ENCODE data around the genes ERFE, ILKAP, TRAF3IP1 and TWIST2.

DNA sequence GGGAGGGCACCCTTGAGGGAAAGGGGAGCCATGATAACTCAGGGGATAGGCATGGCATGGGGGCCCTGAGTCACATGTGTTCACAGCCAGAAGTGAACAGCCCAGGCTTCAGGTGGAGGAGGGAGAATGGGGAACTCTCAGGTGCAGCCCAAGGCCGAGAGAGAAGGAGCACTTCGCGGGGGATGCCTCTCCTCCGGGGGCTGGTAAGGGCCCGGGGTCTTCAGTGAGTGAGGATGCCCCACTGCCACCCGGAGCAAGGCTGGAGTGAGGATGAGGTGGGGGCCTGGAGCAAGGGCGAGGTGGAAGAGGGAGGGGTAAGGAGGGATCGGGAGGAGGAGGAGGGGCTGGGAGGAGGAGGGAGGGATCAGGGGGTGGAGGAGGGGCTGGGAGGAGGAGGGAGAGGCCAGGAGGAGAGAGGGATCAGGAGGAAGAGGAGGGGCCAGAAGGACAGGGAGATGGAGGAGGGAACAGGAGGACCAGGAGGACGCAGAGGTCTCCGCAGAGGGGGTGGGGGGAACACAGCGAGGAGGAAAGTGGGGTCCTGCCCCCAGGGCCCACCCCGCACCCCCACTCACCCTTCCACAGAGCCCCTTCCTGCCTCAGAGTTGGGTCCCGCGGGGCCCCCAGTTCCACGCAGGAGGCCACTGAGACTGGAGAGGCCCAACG, 42.7 kb downstream of the RAMP1 start:
- RRBS, result no CpG with 5 or more reads among the region's 16 CpGs

DNA sequence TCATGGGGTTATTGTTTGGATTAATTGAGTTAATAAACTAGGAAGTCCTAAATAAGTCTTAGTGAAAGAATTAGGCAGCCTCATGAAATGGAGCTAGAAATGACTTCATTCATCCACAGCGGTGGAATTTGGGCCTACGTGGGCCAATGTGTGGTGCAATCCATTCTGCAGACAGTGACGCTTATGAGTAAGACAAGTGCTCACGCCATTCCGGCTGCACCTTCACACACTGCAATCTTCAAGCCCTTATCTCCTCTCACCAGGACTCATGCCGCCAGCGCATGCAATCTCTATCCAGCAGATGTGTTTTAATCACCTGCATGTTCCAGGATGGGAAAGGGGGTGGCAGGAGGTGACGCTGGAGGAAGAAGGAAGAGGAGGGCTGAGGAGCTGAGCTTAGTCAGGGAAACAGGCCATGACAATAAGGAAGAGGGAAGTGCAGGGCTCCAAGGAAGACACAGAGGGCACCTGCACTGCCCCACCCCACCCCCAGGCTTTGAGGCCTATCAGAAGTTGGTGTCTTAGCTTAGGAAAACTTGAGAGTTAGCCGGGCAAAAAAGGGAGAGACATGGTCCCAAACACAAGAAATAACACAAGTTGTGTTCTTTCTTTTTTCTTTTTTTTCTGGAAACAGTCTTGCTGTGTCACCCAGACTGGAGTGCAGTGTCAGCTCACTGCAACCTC, 1.8 kb upstream of the UBE2F start:
- RRBS, result no CpG with 5 or more reads among the region's 9 CpGs

DNA sequence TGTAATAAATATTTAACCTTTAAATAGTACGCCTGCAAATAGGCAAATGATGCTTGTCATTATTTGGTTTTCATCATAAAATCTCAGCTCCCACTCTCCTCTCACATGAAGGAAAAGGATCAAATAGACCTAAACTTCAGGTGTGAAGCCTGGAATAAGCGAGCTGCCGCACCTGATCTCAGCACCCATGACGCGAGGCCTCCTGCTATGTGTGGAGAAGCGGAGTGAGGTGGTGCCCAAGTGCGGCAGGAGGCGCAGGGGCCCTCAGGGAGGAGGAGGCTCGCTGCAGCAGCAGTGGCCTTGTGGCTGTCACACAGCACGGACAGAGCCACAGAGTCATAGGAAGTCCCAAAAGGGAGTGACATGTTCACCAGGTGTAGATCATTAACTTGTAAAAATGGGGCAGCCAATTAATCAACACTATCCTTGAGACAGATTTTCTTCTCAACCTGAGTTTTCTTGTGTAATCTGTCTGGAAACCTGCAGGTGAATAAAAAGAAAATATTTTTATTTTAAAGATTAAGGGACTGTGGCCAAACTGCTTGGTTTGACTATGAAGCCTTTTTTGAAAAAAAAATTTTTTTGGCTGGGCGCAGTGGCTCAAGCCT, 9.1 kb downstream of the SCLY start:
- RRBS, result no CpG with 5 or more reads among the region's 11 CpGs

DNA sequence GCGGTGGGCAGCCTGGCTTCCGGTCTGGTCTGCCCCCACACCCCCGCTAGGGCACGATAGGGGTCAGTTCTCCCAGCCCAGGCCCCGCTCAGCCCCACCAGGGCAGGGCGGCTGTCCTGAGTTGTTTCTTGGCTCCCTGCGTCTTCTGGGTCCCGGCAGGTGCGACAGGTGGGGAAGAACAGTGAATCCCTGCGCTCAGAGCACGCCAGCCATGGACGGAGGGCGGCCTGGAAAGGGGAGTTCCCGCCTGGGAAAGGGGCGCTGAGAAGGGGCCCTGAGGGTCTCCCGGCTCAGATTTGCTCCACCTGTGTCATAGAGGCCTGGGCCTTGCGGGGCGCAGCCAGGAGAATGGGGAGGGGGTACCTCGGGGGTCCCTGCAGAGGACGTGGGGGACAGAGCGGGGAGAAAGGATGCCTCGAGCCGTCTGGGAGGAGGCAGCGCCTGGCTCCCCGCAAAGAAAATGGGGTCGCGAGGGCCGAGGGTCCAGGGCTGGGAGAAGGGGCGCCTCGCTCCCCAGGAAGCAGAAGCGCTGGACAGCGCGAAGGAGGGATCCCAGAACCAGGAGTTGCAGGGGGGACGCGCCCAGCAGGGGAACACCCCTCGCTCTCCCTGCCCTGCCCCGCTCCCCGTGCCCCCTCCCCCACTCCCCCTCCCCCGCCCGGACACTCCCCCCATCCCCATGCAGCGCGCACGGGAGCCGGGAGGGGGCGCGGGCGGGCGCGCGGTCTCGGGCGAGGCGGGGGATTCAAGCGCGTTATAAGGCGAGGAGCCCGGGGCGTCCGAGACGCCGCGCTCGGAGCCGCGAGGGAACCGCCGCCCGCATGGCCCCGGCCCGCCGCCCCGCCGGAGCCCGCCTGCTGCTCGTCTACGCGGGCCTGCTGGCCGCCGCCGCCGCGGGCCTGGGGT, at the start of gene ERFE:
TSS of gene ERFE (plus strand) at position 784 of the 906 bp plus-strand sequence.
- RRBS, result 5% methylated on average over 36 of the region's 82 CpGs

DNA sequence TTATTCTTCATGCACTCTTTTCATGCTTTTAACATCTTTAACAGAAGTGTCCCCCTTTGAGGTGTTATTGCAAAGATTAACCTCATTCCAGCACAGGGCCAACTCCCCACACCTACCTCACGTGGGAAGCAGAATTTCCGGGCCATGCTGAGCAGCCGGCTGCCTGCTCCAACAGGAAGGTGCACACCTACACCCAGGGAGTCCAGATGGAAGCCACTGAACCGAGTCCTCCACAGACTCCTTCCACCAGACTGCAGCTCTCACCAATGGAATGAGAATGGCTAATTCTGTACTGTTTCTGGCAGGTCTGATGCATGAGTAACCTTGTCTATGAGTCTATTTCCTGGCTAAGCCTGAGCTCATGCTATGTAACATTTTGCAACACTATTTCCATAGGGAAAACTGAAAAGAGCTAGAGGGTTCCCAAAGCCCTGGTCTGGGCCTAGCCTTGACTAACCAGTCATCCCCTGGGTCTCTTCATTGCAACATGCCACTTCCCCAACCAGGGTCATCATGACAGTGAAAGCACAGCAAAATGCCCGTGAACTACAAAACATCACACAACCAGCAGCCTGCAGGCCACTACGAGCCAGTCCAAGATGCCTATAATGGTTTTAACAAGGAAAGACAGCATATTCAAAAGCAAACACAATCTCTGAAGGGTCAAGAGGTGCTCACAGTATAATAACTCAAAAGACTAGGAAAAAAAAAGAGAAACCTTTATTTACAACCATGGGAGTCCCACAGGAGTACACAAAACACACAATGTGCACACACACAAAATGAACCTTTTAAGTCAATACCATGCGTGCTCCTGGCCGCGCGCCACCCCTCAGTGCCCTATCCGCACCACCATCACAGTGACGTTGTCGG, 11.2 kb downstream of the ERFE start:
- RRBS, result no CpG with 5 or more reads among the region's 13 CpGs

DNA sequence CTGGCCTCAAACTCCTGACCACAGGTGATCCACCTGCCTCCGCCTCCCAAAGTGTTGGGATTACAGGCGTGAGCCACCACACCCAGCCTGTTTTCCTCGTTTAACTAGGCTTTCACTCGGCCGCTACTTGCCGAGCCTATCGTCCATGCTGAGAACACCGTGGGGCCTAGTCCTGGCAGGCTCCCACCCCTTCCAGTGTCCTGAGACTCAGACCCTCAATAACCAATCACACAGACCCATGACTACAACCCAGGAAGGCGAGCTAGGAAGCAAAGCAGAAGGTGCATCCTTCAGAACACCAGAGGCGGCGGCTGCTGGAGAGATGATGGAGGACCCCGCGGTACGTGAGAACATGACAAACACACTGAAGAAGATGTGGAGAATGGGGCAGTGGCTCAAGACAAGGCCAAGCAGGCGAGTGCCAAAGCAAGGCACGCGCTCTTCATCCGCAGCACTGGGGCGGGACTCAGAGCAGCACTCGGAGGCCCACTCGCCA, 13.5 kb downstream of the ERFE start:
- RRBS, result no CpG with 5 or more reads among the region's 21 CpGs

DNA sequence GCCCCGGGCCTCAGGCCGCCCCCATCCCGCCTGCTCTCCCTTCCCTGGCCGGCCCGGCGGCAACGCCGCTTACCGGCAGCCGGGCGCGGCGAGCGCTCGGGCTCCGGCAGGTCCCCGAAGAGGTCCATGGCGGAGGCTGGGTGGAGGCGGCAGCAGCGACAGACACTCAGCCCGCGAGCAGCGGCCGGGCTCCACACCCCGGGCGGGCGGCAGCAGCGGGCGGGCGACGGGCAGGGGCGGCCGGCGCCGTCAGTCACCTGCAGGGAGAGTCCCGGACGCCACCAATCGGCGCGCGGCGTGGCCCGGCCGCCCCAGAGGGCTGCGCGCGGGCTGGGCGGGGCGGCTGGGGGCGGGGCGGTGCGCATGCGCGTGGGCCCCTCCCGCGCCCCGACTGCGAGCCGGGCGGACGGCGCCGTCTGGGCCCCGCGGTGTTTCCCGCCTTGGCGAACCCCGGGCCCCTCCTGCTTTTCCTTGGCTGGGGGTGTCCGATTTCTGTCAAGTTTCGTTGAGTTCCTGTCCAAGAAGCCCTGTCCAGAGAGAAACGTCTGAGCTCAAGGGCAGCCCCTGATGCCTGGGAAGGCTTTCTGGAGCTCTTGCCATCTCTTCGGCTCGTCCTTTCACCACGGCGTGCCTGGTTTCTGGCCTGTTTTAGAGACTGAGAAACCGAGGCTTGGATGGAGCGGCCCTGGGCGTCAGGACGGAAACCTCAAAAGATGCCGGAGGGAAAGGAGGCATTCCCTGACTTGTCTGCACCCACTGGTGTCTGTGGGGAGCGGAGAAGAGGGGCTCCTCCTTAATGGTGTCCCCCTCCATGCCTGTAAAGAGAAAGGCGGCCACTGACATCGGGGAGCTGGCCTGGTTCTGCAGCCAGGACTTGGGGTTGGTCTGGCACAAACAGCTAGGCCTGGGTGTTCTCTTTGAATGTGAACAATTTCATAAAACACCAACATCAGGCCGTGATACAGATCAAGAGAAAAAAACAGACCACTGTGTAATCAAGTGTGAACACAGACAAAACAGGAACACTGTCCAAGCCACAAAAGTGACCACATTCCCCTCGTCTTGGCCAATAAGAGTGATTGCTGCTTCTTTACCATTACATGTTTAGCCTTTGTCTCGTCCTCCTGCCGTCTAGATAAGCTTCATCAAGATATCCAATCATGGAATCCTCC, at the start of gene ILKAP:
TSS of gene ILKAP (minus strand) at position 270 of the 1,172 bp plus-strand sequence.
- RRBS, result 2% methylated on average over 30 of the region's 87 CpGs

DNA sequence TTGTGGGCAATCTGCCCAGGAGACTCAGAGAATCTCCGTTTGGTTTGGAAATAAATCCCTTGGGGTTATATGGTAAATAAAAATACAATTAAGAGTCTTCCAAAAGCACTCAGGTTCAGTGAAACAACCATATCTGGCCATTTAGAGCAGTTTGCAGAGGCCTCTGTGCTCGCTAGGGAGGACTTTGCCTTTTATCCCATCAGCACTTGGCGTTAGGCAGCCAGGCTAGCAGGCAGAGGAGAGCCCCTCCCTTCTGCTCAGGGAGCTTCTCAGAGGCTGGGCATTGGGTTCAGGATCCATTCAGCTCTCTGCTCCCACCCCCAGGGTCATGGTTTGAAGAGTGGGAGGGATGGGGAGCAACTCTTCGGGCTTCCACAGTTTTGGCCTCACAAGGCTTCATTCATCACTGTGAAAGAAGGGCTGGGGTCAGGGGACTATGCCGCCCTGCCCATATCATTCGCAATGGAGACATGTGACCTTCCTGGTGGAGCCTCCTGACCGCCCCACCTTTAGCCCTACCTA, 3.3 kb upstream of the HES6 start:
- RRBS, result no CpG with 5 or more reads among the region's 7 CpGs

DNA sequence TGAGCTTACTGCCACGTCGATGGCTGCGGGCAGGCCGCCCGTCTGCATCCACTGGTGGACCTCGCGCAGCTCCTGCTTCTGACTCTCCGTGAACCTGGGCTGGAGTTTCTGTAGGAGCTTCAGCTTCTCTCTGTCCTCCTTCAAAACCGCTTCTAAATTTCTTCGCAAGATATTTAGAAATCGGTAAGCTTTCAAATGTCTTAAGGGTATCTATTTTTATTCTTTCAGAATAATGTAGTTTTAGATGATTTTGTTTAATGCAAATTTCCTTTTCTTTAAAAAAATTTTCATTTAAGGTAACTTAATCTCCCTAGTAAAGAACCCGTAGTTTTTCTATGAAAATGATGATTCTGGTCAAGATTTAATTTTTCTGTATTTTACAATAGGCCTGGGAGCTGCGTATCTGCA, 9.2 kb upstream of the HES6 start:
- RRBS, result no CpG with 5 or more reads among the region's 13 CpGs

GRCh38 chr2:238272766-238273493, 15.5 kb downstream of the PER2 start:
- RRBS, result no CpG with 5 or more reads among the region's 19 CpGs

- RRBS, result no CpG with 5 or more reads among the region's 99 CpGs
Observed at GRCh38 chr2:238320119-238320896, at the start of gene TRAF3IP1. Gene TRAF3IP1 (plus strand): TSS chr2:238320518.

DNA sequence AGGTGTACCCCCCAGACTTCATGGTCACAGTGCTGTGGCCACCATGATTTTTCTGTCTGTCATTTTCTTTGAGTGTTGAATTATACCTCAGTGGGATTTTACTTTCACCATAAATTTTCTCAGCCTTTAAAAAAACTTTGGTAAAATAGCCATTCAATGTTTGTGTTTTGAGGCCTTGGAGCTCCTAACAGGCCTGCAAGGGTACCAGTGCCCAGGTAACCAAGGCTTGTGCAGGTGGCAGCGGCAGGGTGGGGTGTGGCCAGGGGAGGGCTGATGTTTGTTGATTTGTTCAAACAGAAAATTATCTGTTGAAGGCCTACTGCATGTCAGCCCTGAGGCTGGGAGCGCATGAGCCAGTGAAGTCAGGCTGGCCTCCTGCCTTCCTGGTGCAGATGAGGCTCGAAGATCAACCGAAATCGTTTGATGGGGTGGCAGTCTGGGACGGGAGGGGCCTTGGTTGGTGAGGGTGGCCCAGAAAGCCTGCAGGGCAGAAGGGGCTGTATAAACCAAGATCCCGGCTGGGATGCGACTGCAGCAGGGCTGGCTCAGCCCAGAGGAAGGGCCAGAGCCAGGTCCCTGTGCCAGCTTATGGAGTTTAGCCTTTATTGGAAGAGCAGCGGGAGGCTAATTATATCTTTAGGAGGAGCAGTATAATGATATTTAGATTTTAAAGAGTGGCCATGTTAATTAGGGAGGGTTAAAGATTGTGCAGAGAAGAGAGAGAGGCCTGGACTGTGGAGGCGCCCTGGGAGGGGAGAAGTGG, 24.8 kb downstream of the TRAF3IP1 start:
- RRBS, result no CpG with 5 or more reads among the region's 10 CpGs

GRCh38 chr2:238415093-238415602, 11.6 kb upstream of the ASB1 start:
- RRBS, result no CpG with 5 or more reads among the region's 9 CpGs

- RRBS, result no CpG with 5 or more reads among the region's 5 CpGs
Observed at GRCh38 chr2:238644008-238644523, 203.8 kb upstream of the TWIST2 start.

DNA sequence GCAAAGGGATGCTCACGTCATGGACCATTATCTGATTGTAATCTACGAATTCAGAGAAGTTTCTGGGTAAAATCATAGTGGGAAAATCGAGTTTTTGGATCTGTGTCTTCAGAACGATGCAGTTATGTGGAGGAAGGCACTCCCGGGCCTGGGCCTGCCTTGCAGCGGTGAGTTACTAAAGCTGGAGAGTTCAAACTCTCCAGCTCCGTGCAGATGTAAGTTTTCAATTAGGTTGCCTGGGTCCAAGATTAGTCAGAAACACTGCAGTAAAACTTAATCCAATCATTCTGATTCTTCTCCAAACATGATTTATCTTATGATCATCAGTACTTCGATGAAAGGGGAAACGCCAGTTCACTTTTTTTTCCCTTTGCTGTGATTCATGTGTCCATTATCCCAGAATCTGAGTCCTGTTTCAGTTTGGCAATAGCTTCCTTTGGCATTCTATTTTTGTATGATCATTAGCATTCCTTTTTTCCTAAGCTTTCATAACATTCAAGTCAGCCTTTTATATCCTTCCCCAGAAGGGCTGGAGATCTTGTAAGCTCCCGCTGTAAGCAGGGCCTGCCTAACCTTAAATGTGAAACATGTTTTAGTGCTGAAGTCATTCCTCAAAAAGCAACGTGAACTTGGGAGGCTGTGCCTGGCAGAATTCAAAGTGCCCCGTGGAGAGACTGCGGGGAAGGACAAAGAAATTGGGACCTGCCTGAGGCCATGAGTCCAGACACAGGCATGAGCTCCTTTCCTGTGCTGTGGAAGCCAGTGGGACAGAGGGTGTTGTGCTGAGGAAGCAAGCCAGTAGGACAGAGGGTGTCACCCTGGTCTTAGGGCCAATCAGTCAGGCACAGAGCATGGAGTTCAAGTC, 119.2 kb upstream of the TWIST2 start:
- RRBS, result no CpG with 5 or more reads among the region's 13 CpGs

- RRBS, result 26% methylated on average over 15 of the region's 60 CpGs
Observed at GRCh38 chr2:238847566-238848193, at the start of gene TWIST2. Gene TWIST2 (plus strand): TSS chr2:238848085.

GRCh38 chr2:238853082-238853589, 5.3 kb downstream of the TWIST2 start:
- RRBS, result no CpG with 5 or more reads among the region's 1 CpG

DNA sequence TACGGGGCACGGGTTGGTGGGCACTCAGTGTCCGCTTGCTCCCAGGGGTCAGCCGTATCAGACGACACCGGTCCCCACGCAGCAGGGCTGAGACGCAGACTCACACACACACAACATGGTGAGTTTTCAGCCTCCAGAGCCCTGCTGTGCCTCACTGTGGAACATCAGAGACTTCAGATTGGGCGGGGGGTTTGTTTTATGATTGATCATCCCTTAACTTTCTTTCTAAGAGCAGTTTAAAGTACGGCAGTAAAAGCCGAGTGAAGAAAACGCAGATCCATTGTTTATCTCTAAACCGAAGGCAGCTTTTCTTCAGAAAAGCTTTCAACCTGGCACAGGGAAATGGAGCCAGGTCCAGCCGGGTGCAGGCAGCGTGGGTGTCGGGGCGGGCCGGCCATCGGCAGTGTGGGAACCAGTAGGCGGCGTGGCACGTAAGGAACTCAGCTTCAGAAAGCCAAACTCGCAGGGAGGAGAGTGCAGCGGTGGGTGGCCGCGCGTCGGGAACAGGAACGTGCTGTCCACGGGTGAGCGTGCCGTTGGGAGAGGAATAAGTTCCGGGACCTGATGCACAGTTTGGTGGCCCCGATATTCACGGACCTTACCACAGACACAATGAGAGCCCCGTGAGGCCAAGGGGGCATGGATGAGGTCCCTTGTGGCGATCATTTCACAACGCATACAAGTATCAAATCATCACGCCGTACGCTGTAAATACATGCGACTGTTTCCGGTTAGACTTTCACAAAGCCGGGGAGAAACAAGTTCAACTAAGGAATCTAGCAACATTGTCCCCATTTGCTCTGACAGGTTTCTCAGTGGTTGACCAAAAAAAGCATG, 270.3 kb downstream of the TWIST2 start:
- RRBS, result no CpG with 5 or more reads among the region's 44 CpGs

DNA sequence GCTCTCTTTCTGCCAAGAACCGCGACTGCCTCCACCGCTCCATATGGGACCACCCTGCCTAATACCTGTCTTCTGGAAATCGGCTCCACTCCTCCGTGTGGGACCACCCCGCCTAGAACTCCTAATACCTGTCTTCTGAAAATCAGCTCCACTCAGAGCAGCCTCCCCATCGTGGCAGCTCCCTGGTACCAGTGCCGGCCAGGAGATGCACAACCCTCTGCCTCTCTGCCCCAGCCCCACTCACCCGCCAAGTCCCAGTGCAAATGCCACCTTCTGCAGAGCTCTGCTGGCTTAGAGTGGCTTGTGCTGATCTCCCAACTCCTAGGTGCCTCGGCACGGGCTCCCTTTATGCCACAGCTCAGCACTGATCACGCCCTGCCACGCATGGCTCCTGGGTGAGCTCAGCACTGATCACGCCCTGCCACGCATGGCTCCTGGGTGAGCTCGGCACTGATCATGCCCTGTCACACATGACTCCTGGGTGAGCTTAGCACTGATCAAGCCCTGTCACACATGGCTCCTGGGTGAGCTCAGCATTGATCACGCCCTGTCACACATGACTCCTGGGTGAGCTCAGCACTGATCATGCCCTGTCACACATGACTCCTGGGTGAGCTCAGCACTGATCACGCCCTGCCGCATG, 258.5 kb downstream of the HDAC4 start:
- RRBS, result no CpG with 5 or more reads among the region's 19 CpGs

DNA sequence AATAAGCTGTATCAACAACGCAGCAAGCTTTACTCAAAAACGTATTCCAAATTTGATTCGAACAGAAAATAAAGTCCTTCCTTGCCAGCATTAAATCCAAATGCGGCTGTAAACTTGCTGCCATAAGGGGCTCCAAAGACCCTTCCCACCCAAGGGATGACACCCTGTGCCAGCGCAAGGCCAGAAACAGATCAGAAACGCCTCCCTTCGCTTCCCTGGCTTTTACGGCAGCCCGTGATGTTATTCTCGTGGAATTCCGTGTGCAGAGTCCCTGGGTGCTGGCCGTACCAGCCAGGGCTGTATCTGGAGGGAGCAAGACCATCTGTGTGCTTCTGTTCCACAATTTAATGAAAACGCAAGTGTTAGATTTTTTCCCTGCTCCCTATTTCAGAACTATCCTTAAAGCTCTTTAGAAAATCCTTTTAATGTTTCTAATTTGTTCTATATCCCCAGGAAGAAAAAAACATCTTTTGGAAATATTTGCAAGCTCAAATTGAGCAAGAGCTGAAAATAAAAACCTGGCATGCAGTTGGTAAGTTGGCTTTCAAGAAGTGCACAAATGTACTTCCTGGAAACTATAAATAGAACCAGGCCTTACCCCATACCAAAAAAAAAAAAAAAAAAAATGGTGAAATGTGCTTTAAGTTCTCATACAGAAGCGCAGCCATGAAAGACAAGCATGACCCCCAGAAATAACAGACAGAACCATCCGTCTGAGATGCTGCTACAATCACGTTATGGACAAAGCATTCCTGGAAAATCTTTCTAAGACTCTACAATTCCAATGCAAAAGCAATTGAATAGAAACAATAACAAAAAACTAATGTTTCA, 178.7 kb downstream of the HDAC4 start:
- RRBS, result no CpG with 5 or more reads among the region's 16 CpGs